Mesenchymal stem cell of adipose (primary cell): ENCODE results near the genes TOPAZ1, ZNF445 and ZKSCAN7.

GRCh38 chr3:41681271-41682034 lies 280.4 kb downstream of the ULK4 start:
- CAGE, long polyA plus RNA = no peak

- CAGE, long polyA plus RNA = no peak
These were observed 50.8 kb upstream of the ULK4 start for GRCh38 chr3:42012399-42013307.

DNA sequence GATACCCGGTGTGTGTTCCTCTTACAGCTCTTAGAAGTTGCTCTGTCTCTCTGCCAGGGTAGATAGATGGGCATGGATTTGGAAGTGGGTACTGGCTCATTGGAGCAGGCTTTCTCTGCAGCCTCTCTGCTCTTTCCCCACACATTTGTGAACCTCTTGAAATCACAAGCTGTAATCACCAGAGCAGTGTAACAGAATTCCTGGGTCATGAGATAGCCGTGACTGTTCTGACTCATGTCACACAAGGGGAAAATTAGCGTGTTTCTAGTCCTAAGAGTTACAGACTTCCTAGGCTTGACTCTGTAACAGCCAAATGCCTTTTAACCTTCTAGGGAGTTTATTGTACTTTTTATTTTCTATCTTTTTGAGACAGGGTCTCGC lies 54.8 kb upstream of the TRAK1 start:
- CAGE, long polyA plus RNA = no peak

- CAGE, long polyA plus RNA = no peak
These were observed 41.1 kb downstream of the LYZL4 start for GRCh38 chr3:42369141-42369806.

- CAGE, long polyA plus RNA = no peak
These were observed 41.3 kb upstream of the LYZL4 start for GRCh38 chr3:42451521-42452304.

DNA sequence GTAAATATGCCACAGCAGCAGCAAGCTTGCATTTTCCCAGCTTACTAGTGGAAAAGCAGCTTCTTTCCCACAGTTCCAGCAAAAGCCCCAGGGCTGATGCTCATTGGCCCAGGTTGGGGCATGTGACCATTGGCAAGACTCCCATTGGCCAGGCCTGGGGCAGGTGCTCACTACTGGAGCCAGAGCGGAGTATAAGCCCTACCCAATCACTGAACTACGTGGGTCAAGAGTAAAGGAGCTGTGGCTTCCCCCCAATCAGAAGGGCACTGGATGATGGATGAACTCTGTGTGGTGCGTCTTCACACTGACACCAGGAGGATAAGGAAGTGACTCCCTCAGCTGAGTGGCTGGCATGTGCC lies 13.2 kb upstream of the VIPR1 start:
- CAGE, long polyA plus RNA = no peak

- CAGE, long polyA plus RNA = no peak
These were observed 33.2 kb downstream of the CCDC13 start for GRCh38 chr3:42739562-42740447.

DNA sequence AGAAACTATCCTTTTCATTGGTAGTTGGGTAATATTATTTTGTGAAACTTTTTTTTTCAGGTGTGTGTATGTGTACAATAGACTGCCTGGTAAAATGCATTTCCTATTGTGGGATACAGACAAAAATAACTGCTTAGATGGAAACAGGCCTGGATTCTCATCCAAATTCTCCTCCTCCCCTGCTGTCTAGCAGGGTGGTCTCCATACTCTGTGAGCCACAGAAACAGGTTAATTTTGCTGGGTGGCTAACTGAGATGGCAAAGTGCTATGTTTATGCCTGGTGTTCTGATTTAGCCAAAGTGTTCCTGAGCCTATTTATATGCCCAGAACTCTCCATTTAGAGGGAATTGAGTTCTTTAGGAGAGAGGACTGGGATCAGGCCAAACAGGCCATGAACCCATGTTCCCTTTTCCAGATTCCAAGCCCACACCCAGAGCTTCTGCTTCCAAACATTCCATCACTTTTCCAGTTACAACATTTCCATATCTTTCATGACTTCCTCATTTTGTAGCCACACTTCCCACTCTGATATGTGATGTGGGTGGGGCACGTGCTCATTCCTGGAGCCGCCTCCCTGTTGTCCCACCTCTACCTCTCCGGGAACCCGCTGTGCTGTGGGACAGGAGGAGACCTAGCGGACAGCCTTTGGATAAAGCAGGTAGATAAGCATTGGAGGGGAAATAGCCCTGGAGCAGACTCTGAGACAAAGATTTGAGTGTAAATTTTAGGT lies 32.1 kb downstream of the CYP8B1 start:
- CAGE, long polyA plus RNA = no peak

- CAGE, long polyA plus RNA = no peak
These were observed 481 bp downstream of the KRBOX1 start for GRCh38 chr3:42936584-42937150.

GRCh38 chr3:42982596-42982950 lies 3.5 kb downstream of the GASK1A start:
- CAGE, long polyA plus RNA = no peak

GRCh38 chr3:43350964-43351424 lies 64.7 kb downstream of the SNRK start:
- CAGE, long polyA plus RNA = no peak

DNA sequence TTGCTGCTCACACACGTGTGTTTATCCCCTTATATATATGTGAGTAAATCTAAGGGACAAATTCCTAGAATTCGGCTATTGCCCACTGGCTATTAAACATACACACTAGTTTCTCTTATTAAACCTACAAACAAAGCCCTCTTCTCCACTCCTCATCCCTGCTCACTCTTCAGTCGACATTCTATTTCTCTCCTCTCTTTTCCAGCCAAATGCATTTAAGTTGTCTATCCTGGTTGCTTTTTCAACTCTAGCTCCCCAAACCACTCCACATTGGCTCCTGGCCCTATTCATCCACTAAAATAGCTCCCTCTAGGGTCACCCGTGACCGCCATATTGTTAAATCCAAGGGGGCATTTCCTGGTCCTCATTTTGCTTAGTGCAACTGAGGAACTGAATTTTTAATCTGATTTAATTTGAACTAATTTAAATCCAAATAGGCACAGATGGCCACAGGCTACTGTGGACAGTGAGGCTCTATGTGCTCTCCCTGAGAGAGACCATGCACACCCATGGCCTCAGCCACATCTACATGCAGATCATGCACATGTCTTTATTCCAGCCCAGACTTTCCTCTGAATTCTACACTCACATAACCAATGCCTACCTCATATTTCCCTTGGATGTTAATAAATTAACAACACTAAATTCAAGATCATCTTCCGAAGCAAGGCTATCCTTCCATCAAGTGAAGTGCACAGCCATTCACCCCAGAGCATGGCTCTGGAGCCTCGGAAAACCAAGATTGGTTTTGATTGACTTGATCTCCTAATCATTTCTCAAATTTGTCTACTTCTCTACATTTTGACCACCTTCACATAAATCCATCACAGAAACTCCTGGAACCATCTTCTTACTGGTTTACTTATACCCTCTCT lies 106.5 kb downstream of the SNRK start:
- CAGE, long polyA plus RNA = no peak

DNA sequence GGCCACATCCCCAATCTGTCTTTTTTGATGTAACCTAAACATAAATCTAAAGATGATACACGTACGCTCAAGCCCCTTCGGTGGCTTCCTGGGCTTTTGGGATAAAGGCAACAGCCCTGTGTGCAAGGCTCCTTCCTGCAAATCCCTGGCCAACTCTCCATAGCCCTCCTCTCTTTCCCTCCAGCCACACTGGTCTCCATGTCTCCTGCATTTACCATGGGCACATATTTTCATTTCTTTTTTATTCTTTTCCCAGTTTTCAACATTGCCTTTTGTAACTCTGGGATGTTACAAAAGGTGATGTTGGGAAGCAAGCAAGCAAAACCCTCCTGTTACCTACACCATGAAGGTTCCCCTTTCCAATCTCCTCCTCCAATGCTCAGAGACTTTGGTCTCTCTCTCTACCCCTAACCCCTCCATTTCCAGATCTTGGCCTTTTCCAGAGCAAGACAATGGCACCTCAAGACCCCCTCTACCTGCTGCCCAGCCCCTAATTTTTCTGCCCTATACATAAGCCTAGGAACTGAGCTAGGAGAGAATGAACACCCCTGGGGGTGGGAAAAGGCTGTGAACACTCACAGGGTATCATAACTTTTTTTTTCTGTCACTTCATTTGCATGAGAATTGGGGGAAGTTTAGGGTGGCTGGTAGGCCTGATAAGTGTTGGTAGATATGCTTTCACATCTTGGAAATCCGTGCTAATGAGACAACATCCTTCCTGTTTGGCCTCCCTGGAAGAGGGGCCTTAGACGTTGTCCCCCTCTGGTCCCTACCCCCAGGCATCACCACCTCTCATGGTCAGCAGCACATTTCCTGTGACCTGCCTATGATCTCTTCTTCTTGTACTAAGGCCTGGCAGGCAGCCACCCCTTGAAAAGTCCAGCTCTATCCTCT lies 107.4 kb downstream of the SNRK start:
- CAGE, long polyA plus RNA = no peak

GRCh38 chr3:43572609-43572902 lies 49.3 kb downstream of the ANO10 start:
- CAGE, long polyA plus RNA = no peak

DNA sequence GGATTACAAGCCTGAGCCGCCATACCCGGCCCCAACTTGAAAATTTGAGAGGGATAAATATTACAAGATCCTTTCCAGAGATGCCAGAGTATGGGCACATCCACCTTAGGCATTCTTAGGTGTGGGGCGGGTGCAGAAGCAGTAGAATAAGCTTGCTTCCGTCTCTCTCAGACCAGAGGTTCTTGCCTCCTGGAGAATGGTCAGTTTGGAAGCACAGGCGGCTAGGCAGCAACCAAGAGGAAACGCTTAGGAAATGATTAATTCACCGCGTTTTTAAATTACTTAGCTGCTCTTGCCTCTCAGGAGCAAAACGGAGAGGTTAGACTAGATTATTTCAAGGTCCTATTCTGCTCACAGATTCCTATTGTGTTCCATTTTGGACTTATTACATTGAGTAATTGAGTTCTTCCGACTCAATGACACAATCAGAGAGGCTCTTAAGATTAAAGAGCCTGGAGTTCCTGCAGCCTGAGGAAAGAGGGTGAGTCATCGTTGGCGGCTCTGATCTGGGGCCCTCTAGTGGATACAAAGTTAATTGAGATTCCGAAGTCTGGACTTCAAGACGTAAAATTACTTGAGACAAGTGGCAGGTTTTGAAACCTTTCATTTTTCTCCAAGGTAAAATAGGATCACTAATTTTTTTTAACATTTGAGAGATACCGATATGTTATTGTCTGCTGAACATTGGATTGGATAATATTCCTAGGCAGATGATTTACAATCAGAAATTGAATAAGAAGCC lies 5.9 kb upstream of the TOPAZ1 start:
- CAGE, long polyA plus RNA = no peak

GRCh38 chr3:44241704-44242249 lies at the start of gene TOPAZ1:
TSS of gene TOPAZ1 (plus strand) at chr3:44241886.
- CAGE, long polyA plus RNA = no peak

GRCh38 chr3:44447906-44448386 lies 29.5 kb downstream of the ZNF445 start:
- CAGE, long polyA plus RNA = no peak

DNA sequence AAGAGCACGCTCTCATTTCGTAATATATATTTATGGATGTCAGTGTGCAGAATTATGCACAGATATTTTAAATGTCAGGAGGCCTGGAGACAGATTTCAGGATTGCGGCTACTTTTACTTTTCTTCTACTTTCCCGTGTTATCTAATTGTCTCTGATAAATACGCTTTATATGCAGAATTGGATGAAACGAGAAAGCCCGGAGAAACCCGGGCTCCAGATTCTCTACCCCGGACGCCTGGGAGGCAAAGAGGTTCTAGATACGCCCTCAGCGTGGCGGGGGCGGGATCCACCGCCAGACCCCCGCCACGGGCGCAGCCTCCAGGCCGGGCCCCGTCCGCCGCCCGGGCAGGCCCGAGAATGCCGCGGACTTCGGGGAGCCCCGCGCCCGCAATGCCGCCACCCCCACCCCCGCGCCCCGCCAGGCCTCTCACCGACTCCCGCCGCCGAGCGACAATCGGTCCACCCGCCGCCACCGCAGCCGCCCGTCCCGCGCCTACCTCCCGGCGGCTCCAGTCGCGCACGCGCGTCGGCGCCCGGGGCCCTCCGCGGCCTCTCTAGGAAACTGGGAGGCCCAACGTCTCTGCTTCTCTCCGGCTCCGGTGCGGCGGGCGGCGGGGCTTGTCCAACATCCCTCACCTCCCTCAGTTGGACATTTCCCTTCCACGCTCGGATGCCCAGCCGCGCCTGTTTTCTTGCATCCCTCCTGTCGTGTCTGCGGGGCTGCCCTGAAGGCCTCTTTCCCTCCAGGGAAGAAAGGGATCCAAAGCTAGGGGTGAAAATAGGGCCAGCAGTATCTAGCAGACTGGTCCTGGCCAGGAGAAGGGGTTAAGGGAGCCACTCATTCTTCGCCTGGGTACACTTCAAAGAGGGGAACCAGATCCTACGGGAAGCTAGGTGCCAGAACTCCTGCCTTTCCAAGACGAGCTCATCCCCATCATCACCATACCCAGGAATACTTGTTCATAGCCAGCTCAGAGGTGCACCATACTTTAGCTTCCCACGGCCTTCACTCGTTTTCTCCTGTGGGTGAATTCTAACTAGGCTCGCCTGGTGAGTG lies at the start of gene ZNF445:
Gene ZNF445, minus strand, starts transcription at position 512 of the 1,058 bp plus-strand sequence.
- CAGE, long polyA plus RNA = no peak

- CAGE, long polyA plus RNA = no peak
These were observed 32.2 kb upstream of the ZNF445 start for GRCh38 chr3:44509619-44510066.

DNA sequence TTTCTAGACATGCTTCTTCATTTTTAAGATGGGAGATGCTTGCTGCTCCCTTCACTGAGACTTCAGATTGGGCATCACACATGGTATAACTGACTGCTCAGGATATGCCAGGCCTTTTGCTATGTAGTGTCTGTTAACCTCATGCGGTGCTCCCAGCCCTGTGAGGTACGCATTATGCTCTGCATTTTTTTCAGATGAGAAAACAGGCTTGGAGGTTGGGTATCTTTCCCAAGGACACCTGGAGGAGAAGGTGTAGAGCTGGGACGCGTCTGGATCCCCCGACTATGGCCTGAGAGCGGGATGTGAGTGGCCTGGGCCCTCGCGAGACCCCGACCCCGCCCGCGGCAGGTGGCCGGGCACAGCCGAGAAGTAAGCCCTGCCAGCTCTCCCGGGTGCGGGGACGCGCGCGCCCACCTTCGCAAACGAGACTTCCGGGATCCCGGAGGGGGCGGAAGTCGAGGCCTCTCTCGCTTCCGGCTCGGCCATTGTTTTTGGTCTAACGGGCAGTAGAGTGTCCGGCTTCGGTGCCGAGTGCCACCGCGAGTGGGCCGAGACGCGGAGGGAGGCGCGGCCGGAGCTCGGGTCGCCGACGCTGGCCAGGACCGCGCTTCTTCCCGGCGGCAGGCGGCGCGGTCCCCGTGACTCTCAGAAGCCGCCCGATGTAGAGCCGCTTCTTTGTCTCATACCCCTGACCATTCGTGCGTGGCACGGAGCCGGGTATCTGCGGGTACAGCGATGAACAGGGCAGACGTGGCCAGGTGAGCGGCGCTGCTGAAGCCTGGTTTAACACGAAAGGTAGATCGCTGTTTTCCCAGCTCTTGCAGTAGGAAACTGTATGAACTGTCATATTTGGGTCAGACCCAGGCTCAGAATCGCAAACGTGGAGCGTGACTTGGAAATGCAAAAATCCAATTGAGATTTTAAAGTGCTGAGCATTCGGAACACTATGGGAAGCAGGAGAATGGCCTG lies at the start of gene ZKSCAN7:
Gene ZKSCAN7, plus strand, starts transcription at position 470 of the 969 bp plus-strand sequence.
- CAGE, long polyA plus RNA = no peak